ENCODE results near the genes PABPC1L and WFDC12.

GRCh38 chr20:44183066-44184000, 3.7 kb downstream of the JPH2 start:
- RRBS, result no CpG with 5 or more reads among the region's 12 CpGs

- RRBS, result no CpG with 5 or more reads among the region's 5 CpGs
Measured at GRCh38 chr20:44219165-44219748, 8.7 kb upstream of the OSER1 start.

- RRBS, result 95% methylated on average over 1 of the region's 18 CpGs
Measured at GRCh38 chr20:44279190-44279832, 31.7 kb downstream of the FITM2 start.

DNA sequence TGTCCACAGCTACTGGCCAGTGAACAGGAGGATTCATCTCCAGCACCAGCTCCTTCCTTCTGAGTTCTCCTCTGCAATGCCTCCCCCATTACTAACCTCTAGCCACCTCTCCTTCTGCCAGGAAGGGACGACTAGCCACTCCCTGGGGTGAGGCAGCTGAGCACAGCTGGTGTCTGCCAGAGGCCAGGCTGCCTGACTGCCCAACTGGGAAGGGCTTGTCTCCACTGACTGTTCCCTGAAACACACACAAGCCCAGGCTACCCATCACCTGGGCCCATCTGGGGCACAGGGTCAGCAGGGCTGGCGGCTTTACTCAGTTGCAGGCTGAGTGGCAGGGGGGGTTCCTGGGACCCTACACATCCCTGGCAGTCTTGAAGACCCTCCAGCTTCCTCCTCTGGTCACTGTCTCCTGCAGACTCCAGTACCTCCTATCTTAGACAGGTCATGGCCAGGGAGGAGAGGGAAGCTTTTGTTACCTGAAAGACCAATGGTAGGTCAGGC, 12.3 kb upstream of the R3HDML start:
- RRBS, result no CpG with 5 or more reads among the region's 2 CpGs

GRCh38 chr20:44394333-44395123, 39.0 kb downstream of the HNF4A start:
- RRBS, result no CpG with 5 or more reads among the region's 11 CpGs

- RRBS, result no CpG with 5 or more reads among the region's 9 CpGs
Measured at GRCh38 chr20:44406510-44407174, 51.1 kb downstream of the HNF4A start.

GRCh38 chr20:44424180-44424819, 51.4 kb upstream of the TTPAL start:
- RRBS, result no CpG with 5 or more reads among the region's 13 CpGs

DNA sequence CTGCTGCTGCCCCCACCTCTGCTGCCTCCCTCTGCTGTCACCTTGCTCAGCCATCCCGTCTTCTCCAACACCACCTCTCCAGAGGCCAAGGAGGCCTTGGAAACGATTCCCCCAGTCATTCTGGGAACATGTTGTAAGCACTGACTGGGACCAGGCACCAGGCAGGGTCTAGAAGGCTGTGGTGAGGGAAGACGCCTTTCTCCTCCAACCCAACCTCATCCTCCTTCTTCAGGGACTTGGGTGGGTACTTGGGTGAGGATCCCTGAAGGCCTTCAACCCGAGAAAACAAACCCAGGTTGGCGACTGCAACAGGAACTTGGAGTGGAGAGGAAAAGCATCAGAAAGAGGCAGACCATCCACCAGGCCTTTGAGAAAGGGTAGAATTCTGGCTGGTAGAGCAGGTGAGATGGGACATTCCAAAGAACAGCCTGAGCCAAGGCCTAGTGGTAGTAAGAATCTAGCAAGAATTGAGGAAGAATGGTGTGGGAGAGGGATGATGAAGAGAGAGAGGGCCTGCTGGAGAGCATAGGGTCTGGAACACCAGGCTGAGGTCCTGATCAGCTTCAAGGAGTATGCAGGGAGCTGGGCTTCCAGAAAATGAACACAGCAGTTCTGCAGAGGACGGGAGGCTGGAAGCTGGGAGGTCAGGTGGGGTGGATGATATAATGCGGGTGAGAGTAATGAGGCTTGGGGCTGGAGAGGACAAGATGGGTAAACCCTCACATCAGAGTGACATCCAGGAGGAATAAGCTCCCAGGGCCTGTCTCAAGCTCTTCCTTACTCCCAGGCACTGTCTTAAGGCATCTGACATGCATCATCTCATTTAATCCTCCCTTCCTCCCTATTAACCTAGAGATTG, 45.3 kb upstream of the TTPAL start:
- RRBS, result no CpG with 5 or more reads among the region's 7 CpGs

GRCh38 chr20:44615054-44615915, 32.9 kb downstream of the PKIG start:
- RRBS, result 68% methylated on average over 3 of the region's 13 CpGs

DNA sequence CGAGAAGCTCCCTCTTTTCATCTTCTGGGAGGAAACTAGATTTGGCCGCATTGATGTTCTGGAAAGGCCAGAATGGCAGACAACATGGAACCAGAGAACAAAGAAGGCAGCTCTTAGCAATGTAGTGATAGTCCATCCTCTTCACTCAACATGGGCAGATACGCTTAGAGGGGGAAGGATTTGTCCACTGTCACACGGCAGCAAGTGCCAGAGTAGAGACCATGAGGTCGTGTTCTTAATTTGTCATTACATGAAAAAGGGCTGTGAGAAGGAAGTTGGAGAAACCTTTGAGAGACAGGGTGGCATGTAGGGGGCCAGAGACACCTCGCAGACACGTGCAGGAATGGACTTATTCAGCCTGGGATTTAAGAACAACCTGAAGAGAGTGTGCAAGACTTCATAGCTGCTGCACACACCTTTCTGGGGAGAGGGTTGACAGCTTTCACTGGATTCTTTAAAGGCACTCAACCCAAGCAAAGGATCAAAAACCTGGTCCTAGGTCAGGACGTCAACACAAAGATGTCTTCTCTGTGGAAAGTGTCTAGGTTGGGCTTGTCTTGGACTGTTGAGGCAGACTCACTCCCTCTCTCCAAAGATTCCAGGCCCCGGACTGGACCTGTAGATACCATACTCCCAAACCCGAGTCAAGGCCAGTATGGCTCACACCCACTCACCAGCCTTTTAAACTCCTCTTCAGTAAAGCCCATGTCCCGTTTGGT, 31.0 kb downstream of the ADA start:
- RRBS, result no CpG with 5 or more reads among the region's 11 CpGs

- RRBS, result 85% methylated on average over 5 of the region's 21 CpGs
Measured at GRCh38 chr20:44651038-44651494, 433 bp downstream of the ADA start.

- RRBS, result no CpG with 5 or more reads among the region's 10 CpGs
Measured at GRCh38 chr20:44762331-44762987, 16.8 kb downstream of the KCNK15 start.

DNA sequence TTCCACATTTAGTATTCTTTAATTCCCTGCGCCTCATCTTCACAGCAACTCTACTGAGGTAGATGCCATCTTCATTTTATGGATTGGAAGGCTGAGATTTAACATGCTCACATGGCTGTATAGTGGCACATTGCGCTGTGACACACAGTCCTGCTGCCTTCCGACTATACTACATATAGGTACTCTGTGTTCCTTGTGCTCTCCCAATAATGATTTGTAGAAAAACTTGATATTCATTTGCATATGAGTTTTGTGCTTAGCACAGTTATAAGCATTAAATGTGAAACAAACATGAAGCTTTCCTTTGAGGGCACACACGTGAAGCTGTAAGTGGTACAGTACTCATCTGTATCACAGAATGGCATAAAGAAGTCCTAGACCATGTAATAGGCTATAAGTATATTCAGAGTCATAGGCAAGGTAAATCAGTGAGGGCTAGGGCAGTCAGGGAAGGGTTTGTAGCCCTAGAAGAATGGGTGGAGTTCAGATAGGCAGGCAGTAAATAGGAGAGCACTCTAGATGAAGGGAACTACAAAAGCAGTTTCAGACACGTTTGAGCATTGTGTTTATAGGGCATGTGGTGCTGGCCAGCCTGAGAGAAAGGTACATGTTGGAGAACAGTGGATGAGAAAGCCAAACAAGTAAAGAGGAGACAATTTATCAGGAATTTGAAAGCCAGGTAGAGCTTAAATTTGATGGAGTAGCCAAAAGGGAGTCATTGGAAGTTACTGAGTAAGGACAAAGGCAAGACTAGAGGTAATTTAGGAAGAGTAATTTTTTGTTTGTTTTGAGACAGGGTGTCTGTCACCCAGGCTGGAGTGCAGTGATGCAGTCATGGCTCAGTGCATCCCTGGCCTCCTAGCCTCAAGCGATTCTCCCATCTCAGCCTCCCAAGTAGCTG, 9.4 kb downstream of the YWHAB start:
- RRBS, result no CpG with 5 or more reads among the region's 6 CpGs

DNA sequence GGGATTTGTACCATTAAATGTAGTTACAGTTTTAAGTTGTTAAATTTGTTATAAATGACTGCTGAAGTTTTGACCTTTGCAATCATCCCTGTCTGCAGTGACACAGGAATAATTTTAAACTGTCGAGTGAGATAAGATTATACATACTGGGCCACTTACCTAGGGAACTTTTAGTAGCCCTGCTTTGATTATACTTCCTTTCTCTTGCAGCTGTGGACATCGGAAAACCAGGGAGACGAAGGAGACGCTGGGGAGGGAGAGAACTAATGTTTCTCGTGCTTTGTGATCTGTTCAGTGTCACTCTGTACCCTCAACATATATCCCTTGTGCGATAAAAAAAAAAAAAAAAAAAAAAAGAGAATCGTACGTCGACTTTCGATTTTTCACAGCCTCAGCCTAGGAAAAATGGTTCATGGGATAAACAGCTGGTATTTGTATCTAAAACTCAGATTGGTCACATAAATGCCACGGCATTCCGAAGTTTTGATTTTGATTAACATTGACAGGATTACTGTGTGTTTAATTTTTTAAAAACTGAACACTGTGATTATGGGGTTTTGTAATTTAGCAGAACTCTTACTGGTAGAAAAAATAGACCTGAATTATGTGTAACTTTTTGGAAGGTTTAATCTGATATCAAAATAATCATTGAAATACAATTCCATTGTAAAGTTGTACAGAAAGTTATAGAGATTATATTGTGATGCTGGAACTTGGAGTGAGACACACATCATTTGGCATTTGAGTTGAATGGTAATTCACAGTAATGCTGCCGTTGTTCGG, 3.5 kb upstream of the PABPC1L start:
- RRBS, result no CpG with 5 or more reads among the region's 14 CpGs

DNA sequence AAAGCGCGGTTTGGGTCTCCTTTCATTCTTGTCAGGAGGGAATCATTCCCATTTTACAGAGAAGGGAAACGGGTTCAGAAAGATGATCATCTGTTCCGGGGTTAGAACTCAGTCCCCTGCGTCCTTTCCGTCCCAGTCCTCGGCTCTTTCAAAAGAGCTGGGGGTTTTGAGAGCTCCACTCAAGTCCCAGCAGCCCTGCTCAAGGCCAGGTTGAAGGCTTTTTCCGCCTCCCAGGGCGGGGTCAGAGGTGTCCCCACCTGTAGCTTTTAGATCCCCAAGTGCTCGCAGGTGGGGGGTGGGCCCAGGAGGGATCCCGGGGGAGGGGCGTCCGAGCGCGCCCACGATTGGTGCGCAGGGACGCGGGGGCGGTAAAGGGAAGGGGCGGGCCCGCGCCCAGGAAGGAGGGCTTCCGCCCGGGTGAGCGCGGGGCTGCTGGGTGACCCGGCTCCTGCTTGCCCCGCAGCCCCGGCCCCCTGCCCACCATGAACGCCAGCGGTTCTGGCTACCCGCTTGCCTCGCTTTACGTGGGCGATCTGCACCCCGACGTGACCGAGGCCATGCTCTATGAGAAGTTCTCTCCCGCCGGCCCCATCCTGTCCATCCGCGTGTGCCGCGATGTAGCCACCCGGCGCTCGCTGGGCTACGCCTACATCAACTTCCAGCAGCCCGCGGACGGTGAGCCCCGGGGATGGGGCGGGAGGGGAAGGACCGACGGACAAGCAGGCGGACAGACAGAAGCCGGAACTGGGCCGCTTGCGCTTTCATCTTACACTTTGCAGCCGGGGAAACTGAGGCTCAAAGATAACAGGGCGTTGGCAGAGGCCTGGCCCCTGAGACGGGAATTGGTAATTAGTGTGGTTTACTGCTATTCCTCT, at the start of gene PABPC1L:
Gene PABPC1L (plus strand): TSS at position 399 of the 875 bp plus-strand sequence.
- RRBS, result 1% methylated on average over 27 of the region's 63 CpGs

DNA sequence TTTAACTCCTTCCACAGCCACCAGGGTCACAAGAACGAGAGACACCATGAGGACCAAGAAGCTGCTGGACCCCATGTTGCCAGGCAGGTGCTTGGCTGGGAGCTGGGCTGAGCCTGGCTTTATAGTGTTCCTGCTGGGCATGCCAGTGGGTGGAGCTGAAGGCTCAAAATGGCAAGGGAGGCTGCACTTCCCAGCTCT, at the start of gene WFDC12:
Gene WFDC12 (minus strand): TSS at position 93 of the 198 bp plus-strand sequence.
- RRBS, result no CpG with 5 or more reads among the region's 1 CpG

DNA sequence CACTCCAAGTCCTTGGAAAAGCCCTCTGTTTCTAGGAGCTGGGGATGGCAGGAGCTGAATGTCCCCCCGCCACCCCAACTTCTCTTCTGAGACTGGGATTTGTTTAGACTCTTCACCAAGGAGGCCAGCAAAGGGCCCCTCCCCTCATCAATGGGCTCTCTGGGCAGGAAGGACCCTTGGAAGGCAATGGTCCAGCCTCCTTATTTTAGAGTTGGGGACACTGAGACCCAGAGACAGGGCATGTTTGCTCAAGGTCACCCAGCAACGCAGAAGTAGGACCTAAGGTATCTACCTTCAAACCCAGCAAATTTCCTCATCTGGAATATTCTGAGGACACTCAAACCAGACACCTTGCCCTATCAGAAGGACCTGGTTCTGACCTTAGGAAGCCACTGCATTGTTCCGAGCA, 3.6 kb downstream of the SDC4 start:
- RRBS, result no CpG with 5 or more reads among the region's 3 CpGs

- RRBS, result no CpG with 5 or more reads among the region's 5 CpGs
Measured at GRCh38 chr20:45346959-45347371, 1.3 kb downstream of the SDC4 start.

GRCh38 chr20:45357851-45358890, 4.8 kb upstream of the SYS1 start:
- RRBS, result no CpG with 5 or more reads among the region's 11 CpGs

Measured in BE2C (cell line).